Cerebellum (tissue), 5 donors: ENCODE data around the genes ZNF512B and C20orf204.

GRCh38 chr20:63364199-63364671 is 3.1 kb upstream of the CHRNA4 start:
- PRO-cap, 3 experiments: no peak in any of the 3 experiments
- RAMPAGE, long total RNA: no peak

- PRO-cap, 3 experiments: peak in 1 of 3 experiments; most common plus-strand start chr20:63471698 (in 1); most common minus-strand start chr20:63471539 (in 1)
- RAMPAGE, long total RNA: no peak
Measured at GRCh38 chr20:63471035-63472128, 1.1 kb downstream of the KCNQ2 start.

DNA sequence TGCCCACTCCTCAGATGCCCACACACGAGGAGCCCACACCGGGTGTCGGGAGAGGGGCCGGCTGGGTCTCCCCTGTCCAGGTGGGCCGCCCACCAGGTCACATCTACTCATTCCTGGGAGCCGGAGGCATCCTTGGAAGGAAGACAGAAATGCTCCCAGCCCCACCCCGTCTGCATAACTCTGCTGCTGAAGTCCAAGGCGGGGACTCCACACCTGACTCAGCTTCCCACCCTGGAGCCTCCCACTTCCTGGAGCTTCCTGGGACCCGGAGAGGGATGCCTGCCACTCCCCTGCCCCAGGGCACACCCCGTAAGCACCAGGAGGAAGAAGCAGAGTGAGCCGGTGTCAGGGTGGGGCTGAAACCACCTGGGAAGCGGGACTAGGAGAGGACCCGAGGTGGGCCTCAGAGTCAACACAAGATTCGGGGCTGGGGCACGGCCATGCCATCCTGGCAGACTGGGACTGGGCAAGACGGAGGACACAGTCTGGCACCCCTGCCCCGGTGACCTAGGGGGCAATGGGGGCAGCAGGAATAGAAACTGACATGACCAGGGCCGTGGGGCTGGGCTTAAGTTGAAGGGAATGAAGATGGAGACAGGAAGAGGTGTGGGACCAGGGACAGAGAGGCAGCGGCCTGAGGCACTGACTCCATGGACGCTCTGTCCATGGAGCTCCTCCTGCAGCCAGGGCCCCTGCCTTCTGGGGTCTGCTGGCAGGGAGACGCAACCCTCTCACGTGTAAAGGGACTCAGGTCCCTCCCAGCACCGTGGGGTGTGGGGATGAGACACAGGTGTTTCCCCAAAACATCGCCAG is 2.3 kb downstream of the SRMS start:
- PRO-cap, 3 experiments: no peak in any of the 3 experiments
- RAMPAGE, long total RNA: no peak

GRCh38 chr20:63565410-63566231 is 8.4 kb downstream of the HELZ2 start:
- PRO-cap, 3 experiments: no peak in any of the 3 experiments
- RAMPAGE, long total RNA: no peak

- PRO-cap, 3 experiments: no peak in any of the 3 experiments
- RAMPAGE, long total RNA: no peak
Measured at GRCh38 chr20:63635208-63635711, 8.4 kb upstream of the GMEB2 start.

- PRO-cap, 3 experiments: peak in 1 of 3 experiments; most common plus-strand start chr20:63642106 (in 1); most common minus-strand start chr20:63642303 (in 1)
- RAMPAGE, long total RNA: no peak
Measured at GRCh38 chr20:63642001-63642502, 11.2 kb downstream of the STMN3 start.

GRCh38 chr20:63642503-63643135 is 10.6 kb downstream of the STMN3 start:
- PRO-cap, 3 experiments: no peak in any of the 3 experiments
- RAMPAGE, long total RNA: no peak

GRCh38 chr20:63656994-63658079 is 775 bp upstream of the RTEL1 start:
- PRO-cap, 3 experiments: peak in 1 of 3 experiments; most common plus-strand start chr20:63657350 (in 1); most common minus-strand start chr20:63657761 (in 1)
- RAMPAGE, long total RNA: no peak

- PRO-cap, 3 experiments: no peak in any of the 3 experiments
- RAMPAGE, long total RNA: no peak
Measured at GRCh38 chr20:63689211-63689397, 7.3 kb upstream of the TNFRSF6B start.

DNA sequence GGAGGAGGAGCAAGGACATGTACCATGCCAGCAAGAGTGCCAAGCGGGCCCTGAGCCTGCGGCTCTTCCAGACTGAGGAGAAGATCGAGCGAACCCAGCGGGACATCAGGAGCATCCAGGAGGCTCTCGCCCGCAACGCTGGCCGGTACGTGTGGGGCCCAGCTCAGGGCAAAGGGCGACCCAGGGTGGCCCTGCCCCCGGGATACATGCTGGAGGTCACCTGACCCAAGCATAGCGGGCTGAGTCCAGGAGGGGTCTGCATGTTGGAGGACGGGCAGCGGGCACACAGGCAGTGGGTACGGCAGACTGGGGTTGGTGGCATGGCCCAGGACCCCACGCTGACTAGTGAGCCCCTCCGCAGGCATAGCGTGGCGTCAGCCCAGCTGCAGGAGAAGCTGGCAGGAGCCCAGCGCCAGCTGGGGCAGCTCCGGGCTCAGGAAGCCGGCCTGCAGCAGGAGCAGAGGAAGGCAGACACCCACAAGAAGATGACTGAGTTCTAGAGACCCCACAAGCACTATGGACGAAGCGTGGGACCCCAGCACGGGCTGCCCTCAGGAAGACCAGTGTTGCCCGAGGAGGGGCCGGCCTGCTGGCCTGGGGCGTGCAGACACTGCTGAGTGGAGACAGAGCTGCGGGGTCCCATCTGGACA is 919 bp upstream of the LIME1 start:
- PRO-cap, 3 experiments: no peak in any of the 3 experiments
- RAMPAGE, long total RNA: no peak

- PRO-cap, 3 experiments: no peak in any of the 3 experiments
- RAMPAGE, long total RNA: no peak
Measured at GRCh38 chr20:63750827-63751348, 11.3 kb downstream of the SLC2A4RG start.

GRCh38 chr20:63767532-63767940 is 28.0 kb downstream of the SLC2A4RG start:
- PRO-cap, 3 experiments: no peak in any of the 3 experiments
- RAMPAGE, long total RNA: no peak

DNA sequence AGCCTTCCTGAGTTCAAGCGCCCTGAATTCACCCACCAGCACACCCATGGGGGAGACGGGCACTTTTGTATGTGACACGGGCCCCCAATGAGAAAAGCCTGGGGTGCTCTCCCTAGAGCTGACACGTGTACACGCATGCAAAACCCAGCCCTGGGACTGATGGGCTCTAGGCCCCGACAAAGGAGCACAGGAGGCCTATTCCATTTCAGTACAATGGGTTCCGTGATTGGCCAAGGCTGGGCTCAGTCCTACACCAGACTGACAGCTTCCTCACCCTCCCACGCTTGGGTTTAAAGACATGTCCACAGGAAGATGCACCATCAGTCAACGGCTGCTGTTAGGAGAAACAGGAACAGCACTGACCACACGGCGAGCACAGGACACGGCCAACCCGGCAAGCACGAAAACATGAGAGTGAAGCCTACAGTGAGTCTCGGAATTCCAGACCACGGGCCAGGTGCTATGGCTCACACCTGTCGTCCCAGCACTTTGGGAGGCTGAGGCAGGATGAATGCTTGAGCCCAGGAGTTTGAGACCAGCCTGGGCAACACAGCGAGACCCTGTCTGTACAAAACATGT is 8.7 kb downstream of the ZBTB46 start:
- PRO-cap, 3 experiments: peak in 1 of 3 experiments; most common plus-strand start position 320 of the sequence (in 1)
- RAMPAGE, long total RNA: no peak

GRCh38 chr20:63828429-63829208 is 2.4 kb downstream of the ZBTB46 start:
- PRO-cap, 3 experiments: peak in 1 of 3 experiments; most common plus-strand start chr20:63828774 (in 1)
- RAMPAGE, long total RNA: no peak

DNA sequence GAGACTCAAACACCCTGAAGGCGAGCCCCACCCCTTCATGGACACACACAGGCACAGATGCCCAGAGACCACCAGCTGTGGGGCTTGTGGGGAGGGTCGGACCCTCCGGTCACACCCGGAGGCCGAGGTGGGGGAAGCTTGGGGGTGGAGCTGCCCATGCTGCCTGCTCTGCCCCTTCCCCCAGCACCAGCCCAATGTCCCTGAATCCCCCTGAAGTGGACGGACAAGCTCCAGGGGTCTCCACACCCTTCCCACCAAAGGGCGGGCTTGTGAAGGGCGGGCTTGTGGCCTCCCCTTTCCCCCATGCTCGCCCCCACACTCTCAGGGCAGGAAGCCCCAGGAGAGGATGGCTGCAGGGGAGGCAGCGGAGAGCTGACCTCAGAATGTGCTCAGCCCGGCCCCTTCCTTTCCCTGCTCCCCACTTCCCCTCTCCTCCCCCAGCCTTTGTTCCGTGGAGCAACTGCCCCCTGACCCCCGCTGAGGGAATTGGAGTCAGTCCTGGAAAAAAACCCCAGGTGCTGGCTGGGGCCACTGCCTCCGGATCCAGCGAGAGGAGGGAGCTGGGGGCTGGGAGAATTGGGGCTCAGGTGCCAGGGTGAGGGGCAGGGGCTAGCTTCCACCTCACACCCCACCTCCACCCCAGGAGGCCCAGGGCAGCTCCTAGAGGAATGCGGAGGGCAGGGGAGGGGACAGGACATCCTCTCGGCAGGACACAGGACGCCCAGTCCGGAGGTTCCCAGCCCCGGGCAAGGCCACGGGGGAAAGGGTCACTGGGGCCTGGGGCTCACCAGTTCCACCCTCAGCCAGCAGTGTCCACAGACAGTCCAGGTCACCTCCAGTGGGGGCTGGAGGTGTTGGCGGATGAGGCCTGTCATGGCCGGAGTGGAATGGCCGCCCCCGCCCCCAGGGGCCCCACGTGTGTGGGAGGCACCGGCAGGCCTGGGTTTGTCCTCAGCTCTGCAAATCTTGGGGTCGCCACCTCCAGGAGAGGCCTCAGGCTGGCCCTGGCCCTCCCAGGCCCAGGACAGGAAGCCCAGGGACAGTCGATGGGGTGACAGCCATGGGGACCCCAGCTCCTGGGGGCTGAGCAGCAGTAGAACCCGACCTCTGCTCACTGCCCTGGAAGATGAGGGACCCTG is 13.5 kb upstream of the ABHD16B start:
- PRO-cap, 3 experiments: no peak in any of the 3 experiments
- RAMPAGE, long total RNA: no peak

- PRO-cap, 3 experiments: peak in 3 of 3 experiments; most common plus-strand start chr20:63865976 (in 1); most common minus-strand start chr20:63865874 (in 3)
- RAMPAGE, long total RNA: no peak
Measured at GRCh38 chr20:63865749-63866174, 692 bp downstream of the TPD52L2 start.

DNA sequence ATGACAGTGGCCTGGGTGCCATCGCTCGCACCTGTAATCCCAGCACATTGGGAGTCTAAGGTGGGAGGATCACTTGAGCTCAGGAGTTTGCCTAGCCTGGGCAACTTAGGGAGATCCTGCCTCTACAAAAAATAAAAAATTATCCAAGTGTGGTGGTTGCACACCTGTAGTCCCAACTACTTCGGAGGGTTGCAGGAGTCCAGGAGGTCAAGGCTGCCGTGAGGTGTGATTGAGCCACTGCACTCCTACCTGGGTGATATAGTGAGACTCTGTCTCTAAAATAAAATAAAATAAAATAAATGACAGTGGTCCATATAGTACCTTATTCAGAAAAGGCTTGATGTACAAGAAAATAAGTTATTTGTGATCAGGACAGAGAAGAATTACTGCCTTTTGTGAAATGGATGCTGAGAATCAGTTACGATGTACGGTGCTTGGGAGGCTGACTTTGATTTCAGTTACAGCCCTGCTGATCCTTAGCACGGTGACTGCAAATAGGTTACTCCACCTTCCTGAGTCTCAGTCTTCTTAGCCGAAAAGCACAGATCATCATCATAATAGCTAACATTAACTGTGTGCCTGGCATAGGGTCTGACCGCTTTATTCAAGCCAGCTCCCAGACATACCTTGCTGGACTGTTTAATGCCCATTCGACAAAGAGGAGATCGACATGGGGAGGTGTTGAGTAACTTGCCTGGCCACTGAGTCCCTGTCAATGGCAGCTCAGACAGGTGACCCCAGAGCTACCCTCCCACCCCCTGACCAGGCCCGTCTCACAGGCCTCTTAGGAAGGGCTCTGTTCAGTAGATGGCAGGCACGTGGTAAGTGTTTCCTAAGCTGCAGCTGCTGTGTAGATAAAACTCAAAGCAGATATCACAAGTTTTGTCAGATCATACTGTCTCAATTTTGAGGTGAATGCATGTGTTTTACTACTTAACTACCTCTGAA is 12.2 kb downstream of the DNAJC5 start:
- PRO-cap, 3 experiments: no peak in any of the 3 experiments
- RAMPAGE, long total RNA: no peak

- PRO-cap, 3 experiments: no peak in any of the 3 experiments
- RAMPAGE, long total RNA: no peak
Measured at GRCh38 chr20:63940129-63940913, 15.9 kb downstream of the UCKL1 start.

- PRO-cap, 3 experiments: peak in 1 of 3 experiments; most common minus-strand start chr20:63969951 (in 1)
- RAMPAGE, long total RNA: no peak
Measured at GRCh38 chr20:63969477-63970412, at the start of gene ZNF512B. Gene ZNF512B, minus strand, starts transcription at chr20:63969930.

DNA sequence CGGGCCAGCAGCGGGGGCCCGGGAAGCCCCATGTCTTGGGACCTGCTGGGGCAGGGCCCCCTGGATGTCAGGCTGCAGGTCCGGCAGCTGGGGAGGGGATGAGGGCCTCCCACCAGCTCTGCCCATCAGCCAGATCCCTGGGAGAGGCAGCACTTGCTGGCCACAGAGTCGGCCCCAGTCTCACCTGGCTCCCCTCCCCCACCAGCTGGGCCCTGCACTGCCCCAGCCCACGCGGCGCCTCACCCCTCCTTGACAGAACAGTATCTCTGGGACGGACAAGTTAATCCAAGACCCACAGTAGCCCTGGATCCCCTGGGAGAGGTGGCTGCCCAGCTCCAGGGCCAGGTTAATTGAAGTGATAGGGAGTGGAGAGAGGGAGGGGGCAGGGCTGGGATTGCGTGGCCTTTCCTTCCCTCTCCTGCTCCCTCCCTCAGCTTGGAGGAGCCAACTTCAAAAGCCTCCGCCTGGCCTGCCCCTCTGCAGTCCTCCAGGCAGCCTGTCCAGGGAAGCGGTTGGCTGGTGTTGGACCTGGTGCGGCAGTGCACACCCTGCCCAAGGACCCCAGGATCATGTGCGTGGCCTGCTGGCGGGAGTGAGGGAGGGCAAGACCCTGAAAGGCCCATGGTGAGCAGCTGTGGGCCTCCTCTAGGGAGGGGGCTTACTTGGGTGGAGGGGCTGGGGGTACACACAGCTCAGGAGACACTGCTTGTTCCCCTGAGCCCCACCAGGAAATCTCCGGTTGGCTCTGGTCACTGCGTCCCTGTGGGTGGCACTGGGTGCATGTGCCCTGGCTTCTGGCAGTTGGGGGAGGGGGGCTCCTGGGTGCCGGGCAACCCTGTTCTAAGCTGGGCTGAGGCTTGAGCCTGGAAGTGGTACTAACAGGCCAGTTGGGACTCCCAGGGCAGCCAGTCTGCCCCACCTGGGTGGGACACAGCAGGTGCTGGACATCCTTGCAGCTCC is at the start of gene C20orf204:
Gene C20orf204 (plus strand): TSS at position 480 of the 960 bp plus-strand sequence.
- PRO-cap, 3 experiments: no peak in any of the 3 experiments
- RAMPAGE, long total RNA: no peak